ENCODE measurements around a stretch of chr13.

GRCh38 chr13:43545363-43545908 lies 241.3 kb downstream of the ENOX1 start:
- RAMPAGE, long total RNA, result no peak
- RRBS, result no CpG with 5 or more reads among the region's 4 CpGs

DNA sequence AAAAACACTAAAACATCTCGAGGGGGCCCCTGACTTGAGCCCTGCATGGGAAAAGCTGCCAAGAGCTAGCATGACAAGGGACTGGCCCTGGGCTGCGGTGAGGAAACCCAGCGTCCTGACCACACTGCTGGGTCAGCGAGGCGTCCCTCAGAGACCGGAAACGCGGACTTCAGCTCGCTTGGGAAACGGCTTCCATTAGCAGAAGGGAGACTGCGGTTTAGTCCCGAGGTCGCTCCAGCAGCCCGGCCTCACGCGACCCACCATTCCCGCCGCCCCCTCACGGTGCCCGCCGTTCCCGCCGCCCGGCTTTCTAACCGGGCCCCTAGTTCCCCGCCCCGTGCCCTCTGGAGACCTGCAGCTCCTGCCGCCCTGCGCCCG lies 615 bp downstream of the CCDC122 start:
- RAMPAGE, long total RNA, result no peak
- RRBS, result under 1% methylated on average over 19 of the region's 30 CpGs

- RAMPAGE, long total RNA, result no peak
- RRBS, result no CpG with 5 or more reads among the region's 14 CpGs
Measured at GRCh38 chr13:44191256-44191911, 30.3 kb upstream of the SMIM2 start.

DNA sequence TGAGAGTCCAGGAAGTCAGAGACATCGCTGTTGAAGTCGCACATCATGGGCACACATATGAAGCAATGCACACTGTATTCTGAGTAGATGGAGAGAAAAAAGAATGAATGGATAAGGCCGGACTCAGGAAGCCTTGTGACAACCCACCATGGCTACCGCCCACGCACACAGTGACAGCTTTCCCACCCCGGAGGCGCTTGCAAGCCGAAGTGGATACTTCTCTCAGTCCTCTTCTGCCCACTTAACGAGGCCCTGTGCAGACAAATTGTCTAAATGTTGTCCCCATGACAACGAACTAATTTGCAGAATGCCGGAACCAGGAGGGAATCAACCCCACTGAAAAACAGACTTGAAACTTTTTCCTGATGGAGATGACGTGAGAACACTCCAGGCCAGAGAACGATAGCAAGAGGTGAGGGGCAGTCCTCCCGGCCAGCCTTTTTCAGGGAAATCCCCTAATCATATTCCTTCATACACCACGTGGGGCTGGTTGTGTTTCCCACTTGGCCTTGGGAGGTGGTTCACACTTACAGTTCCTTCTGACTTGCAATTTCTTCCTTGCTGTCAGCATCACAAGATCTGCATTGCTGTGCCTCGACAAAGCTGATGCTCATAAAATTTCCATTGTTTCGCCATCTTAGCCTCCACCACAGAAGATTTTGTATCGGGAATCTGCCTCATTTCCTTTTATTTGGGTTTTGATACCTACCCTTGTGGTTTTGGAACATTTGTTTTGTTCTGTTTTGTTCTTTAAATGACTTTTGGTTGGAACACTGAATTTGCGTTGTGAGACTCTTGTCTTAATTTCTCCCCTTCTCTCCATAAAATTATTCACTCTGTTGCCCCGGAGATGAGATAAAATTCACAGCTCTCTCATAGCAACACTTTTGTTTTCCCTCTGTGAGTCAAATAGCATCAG lies 103.1 kb upstream of the SMIM2 start:
- RAMPAGE, long total RNA, result no peak
- RRBS, result 68% methylated on average over 4 of the region's 20 CpGs

- RAMPAGE, long total RNA, result no peak
- RRBS, result 2% methylated on average over 7 of the region's 39 CpGs
Measured at GRCh38 chr13:44374001-44374720, 537 bp downstream of the SERP2 start.

DNA sequence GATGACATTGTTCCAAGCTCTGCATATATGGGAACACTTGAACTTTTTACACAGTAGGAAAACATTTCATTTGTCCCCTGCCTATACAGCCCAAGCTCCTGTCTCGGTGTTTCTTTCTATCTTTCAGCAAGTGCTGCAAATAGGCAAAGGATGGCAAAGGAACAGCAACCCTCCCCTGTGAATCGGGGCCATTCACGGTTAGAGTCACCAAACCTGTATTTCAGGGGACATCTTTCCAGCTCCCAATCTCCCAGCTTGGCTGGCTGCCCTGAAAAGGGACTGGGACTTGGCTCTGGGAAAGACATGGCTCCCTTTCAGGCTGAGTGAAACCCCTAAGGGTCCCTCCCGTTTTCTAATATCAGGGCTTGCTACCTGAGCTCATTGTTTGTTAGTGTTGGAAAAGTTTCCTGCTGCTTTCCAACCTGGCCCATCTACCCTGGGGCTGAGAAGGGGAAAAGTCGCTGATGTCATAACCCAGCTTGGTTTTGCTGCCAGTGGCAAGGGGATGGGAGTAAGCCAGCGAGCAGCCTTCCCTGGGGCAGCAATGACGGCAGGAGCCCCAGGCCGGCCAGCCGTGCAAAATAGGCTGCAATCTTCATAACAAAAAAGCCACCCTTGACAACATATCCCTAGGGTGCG lies 29.9 kb downstream of the SERP2 start:
- RAMPAGE, long total RNA, result no peak
- RRBS, result no CpG with 5 or more reads among the region's 10 CpGs

- RAMPAGE, long total RNA, result no peak
- RRBS, result no CpG with 5 or more reads among the region's 12 CpGs
Measured at GRCh38 chr13:44404007-44404921, 30.6 kb downstream of the SERP2 start.

DNA sequence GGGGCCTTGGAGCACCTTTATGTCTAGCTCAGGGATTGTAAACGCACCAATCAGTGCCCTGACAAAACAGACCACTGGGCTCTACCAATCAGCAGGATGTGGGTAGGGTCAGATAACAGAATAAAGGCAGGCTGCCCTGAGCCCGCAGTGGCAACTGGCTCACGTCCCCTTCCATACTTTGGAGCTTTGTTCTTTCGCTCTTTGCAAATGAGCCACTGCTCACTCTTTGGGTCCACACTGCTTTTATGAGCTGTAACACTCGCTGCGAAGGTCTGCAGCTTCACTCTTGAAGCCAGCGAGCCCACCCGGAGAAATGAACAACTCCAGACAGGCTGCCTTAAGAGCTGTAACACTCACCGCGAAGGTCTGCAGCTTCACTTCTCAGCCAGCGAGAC lies 40.6 kb downstream of the SERP2 start:
- RAMPAGE, long total RNA, result no peak
- RRBS, result no CpG with 5 or more reads among the region's 11 CpGs

DNA sequence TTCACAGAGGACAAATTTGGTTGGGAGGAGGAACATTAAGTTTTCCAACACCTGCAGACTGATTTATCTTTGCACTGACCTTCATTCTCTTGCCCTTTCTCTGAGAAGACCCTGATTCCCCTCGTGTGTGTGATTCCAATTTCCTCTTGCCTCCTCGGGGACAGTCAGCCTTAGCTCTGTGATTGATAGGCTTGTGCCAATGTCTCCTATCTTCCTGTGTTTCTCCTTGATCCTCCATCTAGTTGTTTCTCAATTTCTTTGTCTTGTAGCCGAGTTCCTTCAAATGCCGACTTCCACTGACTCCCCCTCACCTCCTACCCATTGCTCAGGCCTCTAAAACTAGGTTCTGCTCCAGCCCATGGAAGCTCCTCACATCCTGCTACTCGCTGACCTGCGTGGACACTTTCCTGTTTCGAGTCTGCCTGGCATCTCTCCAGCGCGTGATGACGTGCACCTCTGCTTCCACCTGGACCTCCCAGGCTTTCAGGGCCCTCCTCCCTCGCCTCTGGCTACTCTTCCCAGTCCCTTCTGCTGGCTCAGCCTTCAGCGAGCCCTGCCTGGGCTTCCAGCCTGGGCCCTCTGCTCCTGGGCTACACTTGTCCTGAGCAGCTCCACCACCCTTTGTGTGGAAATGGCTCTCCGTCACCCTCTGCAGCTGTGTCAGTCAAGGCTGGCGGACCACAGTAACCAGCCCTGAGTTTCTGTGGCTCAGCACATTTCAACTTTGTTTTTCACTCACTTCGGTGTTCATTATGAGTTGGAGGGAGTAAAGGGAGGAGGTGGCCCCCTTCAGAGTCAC lies 49.1 kb downstream of the SERP2 start:
- RAMPAGE, long total RNA, result no peak
- RRBS, result no CpG with 5 or more reads among the region's 15 CpGs

GRCh38 chr13:44516767-44517427 lies 59.2 kb downstream of the TSC22D1 start:
- RAMPAGE, long total RNA, result no peak
- RRBS, result no CpG with 5 or more reads among the region's 5 CpGs

- RAMPAGE, long total RNA, result no peak
- RRBS, result no CpG with 5 or more reads among the region's 5 CpGs
Measured at GRCh38 chr13:44747072-44747652, 171.0 kb upstream of the TSC22D1 start.

GRCh38 chr13:44758524-44759594 lies 182.7 kb upstream of the TSC22D1 start:
- RAMPAGE, long total RNA, result no peak
- RRBS, result no CpG with 5 or more reads among the region's 13 CpGs

DNA sequence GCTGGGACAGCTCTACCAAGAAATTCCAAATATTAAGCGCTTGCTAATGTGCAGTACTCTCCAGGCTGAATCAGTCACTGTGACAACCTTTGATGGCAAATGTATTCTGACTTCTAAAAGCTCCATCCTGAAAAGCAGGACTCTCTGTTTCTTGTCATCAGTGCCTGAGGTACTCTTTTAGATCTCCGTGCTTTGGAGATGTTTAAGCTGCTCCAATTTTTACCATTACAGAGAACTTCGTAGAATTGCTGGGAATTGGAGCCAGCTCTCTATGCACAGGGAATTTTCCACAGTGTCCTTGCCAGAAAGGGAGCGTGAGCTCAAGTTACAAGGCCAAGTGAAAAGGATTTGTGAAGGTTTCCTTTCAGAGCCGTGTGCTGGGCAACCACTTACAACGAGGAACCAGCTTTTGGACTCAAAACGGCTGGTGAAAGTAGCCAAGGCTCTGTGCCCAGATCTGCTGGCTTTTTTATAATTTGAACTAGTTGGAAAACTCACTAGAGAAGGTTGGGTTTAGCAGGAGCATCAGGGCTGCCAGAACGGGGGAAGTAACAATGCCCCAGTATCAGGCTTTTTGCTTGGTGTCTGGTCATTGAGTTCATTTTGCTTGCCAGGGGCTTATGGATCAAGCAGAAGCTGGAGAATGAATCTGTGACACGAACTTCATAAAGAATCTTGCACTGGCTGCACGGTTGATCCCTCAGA lies 82.5 kb downstream of the NUFIP1 start:
- RAMPAGE, long total RNA, result no peak
- RRBS, result no CpG with 5 or more reads among the region's 10 CpGs

- RAMPAGE, long total RNA, result no peak
- RRBS, result no CpG with 5 or more reads among the region's 3 CpGs
Measured at GRCh38 chr13:44922168-44922963, 66.9 kb downstream of the NUFIP1 start.

GRCh38 chr13:44969867-44970253 lies 19.4 kb downstream of the NUFIP1 start:
- RAMPAGE, long total RNA, result no peak
- RRBS, result no CpG with 5 or more reads among the region's 1 CpG

DNA sequence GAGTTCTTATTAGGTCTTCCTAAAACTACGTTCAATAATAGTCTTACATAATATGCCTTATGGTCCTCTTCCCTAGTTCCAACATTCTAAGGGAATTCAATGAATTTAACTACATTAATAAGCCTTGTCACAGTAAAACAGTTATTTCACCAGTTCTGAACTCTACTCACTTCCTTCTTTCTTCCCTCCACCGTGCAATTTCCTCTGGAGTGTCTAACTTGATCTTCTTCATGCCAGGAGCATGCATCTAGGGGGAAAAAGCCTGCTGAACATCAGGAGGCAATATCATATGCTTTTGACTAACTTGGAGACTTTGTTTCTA lies 10.3 kb downstream of the NUFIP1 start:
- RAMPAGE, long total RNA, result no peak
- RRBS, result no CpG with 5 or more reads among the region's 2 CpGs

DNA sequence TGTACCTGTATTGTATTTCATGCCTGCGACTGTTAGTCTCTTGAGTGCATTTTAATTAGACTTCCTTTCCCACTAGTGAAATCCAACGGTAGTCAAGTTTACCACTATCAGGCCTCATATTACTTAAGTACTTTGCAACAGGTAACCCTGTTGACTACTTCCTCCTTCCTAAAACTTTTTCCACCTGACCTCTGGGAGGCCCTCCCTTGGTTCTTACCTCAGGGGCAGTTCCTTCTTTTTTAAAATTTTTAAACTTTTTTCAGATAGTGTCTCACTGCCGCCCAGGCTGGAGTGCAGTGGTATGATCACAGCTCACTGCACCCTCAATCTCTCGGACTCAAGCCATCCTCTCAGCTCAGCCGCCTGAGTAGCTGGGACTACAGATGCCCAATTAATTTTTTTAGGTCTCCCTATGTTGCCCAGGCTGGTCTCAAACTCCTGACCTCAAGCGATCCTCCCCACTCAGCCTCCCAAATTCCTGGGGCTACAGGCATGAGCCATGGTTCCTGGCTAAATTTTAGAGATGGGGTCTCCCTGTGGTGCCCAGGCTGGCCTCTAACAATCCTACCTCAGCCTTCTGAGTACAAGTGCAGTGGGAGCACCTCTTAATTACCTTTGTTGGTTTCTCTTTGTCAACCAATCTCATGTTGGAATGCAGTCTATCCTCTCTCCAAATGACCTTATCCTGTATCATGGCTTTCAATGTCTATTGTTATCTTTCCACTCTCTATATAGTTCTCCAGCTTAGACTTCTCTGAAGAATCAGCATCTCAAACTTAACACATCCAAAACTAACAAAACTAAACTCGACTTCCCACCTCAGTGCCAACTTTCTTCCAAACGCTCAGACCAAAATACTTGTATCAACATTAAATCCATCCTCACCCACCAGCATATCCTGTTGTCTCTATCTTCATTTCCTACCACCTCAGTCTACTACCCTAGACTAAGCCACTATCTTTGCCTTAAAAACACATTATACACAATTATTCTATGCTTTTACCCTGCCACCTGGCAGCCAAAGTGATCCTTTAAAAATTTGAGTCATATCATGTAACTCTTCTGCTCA lies 6.9 kb downstream of the TPT1 start:
- RAMPAGE, long total RNA, result no peak
- RRBS, result no CpG with 5 or more reads among the region's 8 CpGs

DNA sequence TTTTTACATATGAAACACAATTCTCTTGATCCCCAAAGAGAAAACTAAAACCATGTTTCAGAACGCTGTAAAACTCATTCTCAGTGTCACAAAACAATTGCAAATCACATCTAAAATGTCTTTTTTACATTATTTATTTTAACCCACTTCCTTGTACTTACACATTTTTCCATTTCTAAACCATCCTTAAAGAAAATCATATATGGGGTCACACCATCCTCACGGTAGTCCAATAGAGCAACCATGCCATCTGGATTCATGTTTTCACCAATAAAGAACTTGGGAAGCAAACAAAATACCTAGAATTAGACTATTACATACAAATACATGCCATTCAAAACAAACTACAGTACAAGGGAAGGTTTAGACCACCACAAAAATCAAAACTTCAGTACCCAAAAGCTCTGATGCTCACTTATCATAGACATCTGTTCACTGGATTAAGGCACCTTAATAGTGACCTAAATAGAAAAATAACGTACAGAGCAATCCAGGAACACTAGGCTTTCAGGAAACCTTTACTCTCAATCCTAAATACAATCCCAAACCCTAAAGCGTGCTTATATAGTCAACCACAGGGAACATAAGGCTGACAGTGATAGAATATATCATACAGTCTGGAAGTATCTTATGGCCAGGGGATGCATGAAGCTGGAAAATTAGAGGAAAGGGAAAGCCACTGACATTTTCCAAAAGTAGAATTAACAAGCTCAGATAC lies 2.3 kb downstream of the TPT1 start:
- RAMPAGE, long total RNA, result no peak
- RRBS, result no CpG with 5 or more reads among the region's 4 CpGs

DNA sequence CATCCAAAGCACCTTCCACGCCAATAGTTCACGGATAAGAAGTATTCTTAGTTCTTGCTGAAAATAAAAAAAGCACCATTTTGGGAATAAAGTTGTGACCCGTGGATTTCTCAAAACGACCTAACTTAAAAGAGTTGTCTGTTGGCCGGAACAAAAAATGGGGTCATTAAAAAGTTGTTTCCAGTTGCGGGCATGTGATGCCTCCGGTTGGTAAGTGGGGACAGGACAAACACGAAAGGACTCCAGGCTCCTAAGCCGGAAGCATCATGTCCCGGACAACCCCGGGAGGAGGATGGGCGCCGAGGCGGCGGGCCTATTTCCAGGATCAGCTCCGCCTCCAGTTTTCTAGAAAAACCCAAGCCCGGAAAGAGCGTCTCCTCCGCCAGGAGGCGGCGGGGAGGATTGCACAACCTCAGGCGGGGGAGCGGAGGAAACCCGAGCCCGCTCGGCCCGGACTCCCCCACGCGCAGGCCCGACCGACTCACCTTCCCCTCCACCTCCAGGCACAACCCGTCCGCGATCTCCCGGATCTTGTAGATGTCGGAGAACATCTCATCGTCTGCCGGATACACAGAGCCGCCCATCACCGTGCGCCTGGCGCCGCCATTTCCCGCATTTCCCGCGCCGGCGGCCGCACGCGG lies 636 bp downstream of the TPT1 start:
- RAMPAGE, long total RNA, result start-site peak on the minus strand centred at position 525 of the sequence, 61 bp wide, 531 and 528 reads in 2 replicates
- RRBS, result 2% methylated on average over 42 of the region's 51 CpGs

GRCh38 chr13:45342096-45342256 lies 993 bp upstream of the TPT1 start:
- RAMPAGE, long total RNA, result no peak
- RRBS, result no CpG with 5 or more reads among the region's 1 CpG